Prostate gland (tissue), 2 donors: ENCODE data around the gene GUCY2F.

DNA sequence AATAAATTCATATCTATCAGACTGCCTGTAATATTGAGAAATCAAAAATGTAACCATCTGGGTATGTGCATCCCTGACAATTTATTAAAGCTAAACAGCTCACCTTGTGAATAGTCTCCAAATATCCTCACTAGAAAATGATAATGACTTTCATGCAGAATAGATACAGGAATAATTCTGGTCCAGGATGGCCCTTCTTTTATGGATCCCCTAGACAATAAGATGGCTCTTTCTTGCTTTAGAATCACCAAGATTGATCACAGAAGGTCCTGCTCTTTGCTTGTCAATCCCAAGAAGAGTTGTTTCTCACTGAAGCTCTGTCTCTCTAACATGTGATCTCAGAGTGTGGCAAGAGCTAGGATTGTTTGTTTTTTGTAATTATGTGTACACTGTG lies 8.6 kb upstream of the PWWP3B start:
- PRO-cap: no peak
- RAMPAGE, long total RNA, 2 experiments: no peak in any of the 2 experiments

DNA sequence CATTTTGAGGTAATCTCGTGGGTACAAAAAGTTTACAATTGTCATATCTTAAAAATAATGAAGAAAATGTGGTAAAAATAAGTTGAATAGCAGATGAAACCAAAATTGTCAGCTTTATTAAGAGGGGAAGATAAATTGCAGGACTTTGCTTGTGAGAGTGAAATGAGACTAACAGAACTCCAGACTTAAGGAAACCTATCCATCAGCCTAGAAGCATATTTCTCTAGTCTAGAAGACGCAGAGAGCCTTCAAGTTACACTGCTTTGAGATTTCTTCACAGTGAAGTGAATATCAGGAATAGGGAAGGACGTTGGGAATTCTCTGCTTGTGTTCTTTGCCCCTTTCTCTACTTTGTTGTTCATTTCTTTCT lies 881 bp upstream of the PWWP3B start:
- PRO-cap: no peak
- RAMPAGE, long total RNA, 2 experiments: no peak in any of the 2 experiments

DNA sequence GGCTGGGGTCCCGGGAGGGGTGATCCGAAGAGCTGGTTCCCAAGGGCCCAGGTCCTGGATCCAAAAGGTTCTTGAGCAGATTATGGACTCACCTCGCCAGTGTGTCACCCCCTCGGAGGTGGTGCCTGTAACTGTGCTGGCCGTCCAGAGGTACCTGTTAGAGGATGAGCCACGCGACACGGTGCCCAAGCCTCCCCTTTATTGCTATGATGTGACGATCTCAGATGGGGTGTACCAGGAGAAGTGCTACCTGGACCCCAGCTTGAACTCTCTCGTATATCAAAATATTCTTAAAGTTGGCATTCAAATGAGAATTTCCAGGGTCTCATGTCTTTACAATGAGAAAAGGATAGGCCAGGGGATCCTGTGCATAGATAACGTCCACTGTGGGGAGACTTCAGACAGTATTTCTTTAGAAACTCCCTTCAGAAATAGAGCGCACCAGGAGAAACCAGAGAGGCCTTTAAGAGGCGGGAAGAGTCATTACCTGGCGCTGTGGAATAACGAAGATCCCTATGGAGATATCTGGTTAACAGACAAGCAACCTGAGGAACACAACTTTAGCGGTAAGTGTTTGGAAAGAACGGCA lies 474 bp downstream of the RADX start:
- PRO-cap: no peak
- RAMPAGE, long total RNA, 2 experiments: no peak in any of the 2 experiments

DNA sequence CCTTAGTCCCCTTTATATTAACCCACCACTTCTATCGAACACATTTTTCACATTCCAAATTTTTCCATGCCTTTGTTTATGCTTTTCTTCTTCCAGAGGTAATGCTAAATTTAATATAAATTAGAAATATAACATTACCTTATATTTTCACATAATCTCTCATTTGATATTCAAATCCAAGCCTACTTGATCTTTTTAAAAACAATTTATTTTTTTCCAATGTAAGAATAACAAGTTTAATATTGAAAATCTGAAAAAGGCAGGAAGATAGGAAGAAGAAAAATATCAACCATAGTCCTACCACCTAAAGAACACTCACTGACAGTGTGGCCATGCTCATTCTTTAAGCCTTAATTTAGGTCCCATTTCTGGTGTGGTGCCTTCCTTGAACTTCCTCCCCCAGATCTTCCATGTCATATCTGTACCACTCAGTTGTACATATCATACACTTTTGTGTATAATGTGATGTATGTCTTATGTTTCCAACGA lies 20.4 kb downstream of the CLDN2 start:
- PRO-cap: no peak
- RAMPAGE, long total RNA, 2 experiments: no peak in any of the 2 experiments

DNA sequence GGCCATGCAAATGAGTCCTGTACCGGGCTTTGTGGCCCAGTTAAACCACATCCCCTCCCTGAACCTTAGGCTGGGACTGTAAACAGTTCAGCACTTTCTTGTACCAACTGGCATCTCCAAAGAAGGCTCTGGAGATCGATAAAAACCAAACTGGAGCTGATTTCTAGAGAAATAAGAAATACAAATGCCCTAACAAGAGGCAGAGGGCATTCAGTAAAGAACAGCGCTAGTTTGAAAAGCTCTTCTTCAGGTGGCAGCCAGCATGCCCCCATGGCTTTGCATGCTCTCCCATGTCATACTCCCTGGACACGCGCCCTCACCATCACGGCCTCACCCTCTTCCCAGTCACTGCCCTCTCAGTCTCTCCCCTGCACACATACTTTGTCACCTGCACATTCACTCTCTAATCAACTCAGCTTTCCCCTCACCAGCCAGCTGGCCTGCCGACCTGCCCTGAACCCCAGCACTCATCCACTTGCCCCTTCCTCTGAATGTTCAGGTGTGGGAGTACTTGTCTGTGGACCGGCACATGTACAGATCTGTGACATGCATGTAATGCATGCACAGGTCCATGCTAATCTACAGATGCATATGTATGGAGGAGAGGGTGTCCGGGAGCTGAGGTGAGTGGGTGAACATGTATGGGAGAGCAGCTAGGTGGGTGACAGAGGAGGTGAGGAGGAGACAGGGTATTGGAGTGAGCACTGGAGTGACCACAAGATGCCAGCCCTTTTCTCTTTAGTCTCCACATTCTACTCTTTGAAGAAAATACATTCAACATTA lies 58.3 kb downstream of the TSC22D3 start:
- PRO-cap: bidirectional peak, plus-strand start at position 93 of the sequence, minus-strand start outside the sequence
- RAMPAGE, long total RNA, 2 experiments: no peak in any of the 2 experiments

GRCh38 chrX:107776868-107777641 lies 478 bp upstream of the NCBP2L start:
- PRO-cap: bidirectional peak, plus-strand start at chrX:107777452, minus-strand start at chrX:107777437
- RAMPAGE, long total RNA, 2 experiments: no peak in any of the 2 experiments

- PRO-cap: no peak
- RAMPAGE, long total RNA, 2 experiments: no peak in any of the 2 experiments
Measured at GRCh38 chrX:107827261-107827905, 1.7 kb downstream of the MID2 start.

DNA sequence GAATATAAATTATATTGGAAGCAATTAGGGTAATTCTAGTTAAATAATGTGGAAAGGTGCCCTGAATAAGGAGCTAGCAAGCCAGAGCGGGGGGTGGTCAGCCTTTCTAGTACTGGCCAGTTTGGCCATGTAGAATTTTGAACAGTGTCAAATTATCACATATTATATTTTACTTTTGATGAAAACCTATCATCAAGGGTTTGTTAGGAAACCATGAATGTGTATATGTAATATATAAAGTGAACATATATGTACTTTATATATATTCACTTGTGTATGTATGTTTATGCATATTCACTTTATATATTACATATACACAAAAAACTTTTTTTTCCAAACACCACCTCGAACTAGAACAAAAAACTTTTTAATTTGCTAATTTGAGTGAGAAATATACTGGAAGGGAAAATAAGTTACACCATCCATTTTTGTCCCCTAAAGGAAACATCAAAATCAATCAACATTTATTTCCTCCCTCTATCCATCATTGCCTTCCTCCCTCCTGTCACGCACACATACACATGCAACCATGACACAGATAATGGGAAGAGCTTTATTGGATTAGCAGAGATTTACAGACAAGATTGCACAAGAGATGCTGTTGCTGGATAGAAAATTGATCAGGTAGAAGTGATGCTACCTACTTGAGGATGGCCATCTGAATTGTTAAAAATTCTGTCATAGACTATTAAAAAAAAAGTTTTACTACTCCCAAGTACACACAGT lies 54.6 kb downstream of the TEX13B start:
- PRO-cap: no peak
- RAMPAGE, long total RNA, 2 experiments: no peak in any of the 2 experiments

GRCh38 chrX:108158987-108159456 lies 67.4 kb downstream of the ATG4A start:
- PRO-cap: no peak
- RAMPAGE, long total RNA, 2 experiments: no peak in any of the 2 experiments

GRCh38 chrX:109053930-109054761 lies 317.8 kb upstream of the IRS4 start:
- PRO-cap: no peak
- RAMPAGE, long total RNA, 2 experiments: no peak in any of the 2 experiments

GRCh38 chrX:109481976-109482508 lies at the start of gene GUCY2F:
TSS of gene GUCY2F (minus strand) at chrX:109482086.
- PRO-cap: no peak
- RAMPAGE, long total RNA, 2 experiments: no peak in any of the 2 experiments

- PRO-cap: unidirectional peak, plus-strand start at chrX:109732513
- RAMPAGE, long total RNA, 2 experiments: no peak in any of the 2 experiments
Measured at GRCh38 chrX:109731823-109733065, 813 bp downstream of the ACSL4 start.

DNA sequence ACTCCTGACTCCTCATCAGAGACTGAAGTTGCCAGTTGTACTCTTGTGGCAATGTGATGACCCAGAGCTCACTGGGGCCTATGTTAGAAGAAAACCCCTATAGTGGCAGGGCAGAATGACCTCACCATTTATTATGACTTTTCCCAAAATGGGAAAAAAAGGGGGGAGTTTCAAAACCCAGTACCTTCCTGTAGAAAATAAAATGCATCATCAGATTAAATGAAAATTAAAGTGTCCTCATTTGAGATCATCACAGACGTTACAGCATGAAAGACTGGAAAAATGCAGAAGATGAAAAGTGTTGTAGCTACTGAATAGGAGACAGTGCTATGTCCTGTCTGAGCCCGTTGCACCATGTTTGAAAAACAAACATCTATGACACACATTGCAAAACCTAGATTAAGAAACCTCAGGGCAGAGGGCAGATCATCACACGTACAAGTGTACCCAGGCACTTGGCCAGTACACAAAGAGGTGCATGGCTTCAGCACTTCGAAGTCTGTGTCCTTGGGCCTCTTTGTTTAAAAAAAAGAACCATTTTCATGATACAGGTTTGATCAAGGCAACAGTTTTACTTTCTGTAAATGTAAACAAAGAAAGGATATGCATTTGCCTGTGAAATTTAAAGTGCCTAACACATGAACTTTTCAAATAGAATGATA lies 6.9 kb upstream of the ACSL4 start:
- PRO-cap: no peak
- RAMPAGE, long total RNA, 2 experiments: no peak in any of the 2 experiments

DNA sequence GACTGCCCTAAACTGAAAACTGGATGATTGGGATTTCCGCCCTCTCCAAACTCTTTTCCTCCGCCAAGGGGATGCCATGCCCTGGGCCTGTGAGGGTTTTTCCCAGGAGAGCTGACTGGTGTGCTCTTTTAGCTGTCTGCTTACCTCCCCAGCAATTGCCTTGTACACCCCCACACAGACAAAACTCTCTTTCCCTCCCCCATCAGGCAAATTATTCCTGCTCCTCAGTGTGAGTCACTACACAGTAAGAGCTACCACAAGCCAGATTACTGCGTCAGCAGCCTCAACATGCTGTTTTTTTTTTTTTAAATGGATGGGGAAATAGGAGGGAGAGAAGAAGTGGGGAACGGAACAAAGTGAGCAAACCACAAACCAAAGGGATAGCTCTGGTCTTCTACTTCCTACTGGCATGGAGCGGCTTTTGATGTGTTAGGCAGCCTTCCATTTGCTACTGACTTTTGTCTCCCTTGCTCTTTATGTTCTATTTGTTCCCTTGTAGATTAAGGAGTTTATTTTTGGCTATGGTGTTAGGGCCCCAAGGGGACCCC lies 107.5 kb upstream of the ACSL4 start:
- PRO-cap: no peak
- RAMPAGE, long total RNA, 2 experiments: no peak in any of the 2 experiments

DNA sequence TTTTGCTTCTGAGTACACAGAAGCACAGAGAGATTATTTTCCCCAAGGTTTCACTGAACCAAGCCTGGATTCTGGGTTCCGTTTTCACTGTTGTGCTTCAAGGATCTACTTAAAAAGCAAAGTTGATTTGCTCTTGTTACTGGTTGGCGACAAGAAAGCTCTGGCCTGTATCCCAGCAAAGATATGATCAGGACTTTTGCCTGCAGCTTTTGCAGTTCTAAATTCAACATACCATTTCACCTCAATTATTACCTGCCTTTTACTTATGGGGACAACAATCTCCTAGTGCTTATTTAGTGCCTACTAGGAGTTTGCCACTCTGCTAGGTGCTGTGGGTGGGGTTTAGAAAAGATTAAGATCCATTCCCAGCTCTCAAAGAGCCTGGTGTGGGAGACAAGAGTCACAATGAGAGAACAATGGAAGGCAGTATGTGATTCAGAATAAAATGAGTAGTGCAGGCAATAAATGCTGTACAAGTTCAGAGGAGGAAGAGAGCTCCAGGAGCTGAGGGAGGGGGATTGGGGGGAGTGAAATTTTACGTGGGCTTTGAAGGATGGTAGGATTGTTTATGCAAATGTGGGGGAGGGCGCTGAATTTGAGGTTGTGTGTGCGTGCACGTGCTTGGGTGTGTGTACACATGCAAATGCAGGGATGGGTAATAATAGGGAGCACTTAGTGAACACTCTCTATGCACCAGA lies 5.0 kb upstream of the TMEM164 start:
- PRO-cap: no peak
- RAMPAGE, long total RNA, 2 experiments: no peak in any of the 2 experiments

- PRO-cap: no peak
- RAMPAGE, long total RNA, 2 experiments: no peak in any of the 2 experiments
Measured at GRCh38 chrX:110010118-110010683, 7.3 kb downstream of the TMEM164 start.

- PRO-cap: no peak
- RAMPAGE, long total RNA, 2 experiments: no peak in any of the 2 experiments
Measured at GRCh38 chrX:110012447-110013485, 9.9 kb downstream of the TMEM164 start.

DNA sequence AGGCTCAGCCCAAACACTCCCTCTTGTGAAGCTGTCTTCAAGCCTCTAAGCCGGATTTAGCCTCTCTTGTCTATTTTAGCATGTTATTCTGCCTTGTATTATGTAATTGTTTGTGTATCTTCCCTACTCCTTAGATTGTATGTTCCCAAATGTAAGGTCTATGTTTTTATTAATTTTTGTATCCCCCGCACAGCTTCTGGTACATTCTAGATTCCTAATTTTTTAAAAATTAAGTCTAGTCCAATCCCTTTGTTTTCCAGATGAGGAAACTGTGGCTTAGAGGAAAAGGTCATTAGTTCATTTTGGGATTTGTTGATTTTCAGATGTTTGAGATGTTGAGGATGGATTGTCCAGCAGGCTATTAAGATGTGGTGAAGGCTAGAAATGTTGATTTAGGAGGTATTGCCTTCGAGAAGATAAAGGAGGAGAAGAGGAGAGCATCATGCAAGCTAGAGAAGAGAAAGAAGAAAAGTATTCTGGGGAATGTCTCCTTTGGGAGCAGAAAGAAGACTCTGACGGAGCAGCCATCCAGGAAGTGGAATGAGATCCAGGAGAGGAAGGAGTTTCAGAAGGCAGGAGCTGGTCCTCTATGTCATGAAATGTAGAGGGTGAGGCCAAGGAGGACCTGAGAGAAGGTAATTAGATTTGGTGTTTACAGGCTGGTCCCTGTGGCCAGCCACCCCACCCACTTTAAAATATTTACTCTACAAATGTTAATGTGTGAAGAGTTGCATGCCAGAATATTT lies 17.3 kb downstream of the TMEM164 start:
- PRO-cap: no peak
- RAMPAGE, long total RNA, 2 experiments: no peak in any of the 2 experiments

DNA sequence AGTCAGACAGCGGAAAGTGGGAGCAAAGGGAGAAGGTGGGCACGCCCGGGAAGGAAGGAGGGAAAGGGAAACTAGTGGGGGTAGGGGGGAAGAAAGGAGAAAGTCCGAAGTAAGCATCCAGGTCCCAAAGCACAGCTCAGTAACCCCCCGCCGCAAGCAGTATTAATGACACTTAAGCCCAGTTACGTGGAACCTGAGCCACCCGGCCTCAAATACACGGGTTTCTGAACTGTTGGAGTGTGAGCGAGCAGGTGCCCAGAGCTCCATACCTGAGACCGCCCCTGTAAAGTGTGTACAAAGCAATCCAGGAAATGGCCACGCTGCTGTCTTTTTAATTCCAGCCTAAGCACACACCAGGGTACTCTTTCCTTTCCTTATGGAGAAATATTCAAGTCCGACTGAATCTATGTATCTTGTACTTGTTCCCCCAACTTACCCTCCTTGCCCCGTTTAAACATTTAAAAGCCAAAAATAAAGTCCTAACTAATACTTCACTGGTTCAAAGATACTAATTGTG lies 587 bp upstream of the AMMECR1 start:
- PRO-cap: no peak
- RAMPAGE, long total RNA, 2 experiments: no peak in any of the 2 experiments

DNA sequence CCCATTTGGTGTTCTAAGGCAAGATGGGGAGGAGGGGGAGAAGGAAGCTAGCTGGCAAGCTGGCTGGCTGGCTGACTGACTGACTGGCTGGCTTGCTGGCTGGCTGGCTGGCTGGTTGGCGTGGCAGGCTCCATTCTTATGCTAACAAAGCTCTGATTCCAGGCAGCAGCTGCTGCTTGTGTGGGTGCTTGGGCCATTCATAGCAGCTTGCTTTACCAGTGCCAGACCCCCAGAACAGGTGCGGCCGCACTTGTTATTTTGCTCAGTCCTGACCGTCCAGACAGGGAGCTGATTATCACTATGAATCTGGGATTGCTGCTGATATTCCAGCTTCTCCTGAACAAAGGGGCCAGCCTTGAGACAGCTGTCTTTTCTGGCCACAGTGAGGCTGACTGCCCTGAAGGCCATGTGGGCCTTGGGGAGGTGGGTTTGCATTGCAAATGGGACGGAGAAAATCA lies 131.2 kb upstream of the PAK3 start:
- PRO-cap: no peak
- RAMPAGE, long total RNA, 2 experiments: no peak in any of the 2 experiments